ENCODE data around the genes RYR2 and KMO.

- PRO-cap, 7 experiments: peak in 2 of 7 experiments; most common plus-strand start chr1:235984292 (in 1); most common minus-strand start chr1:235983965 (in 1)
- RAMPAGE, long total RNA, 2 experiments: no peak in any of the 2 experiments
Measured at GRCh38 chr1:235983742-235984722, 80.9 kb downstream of the NID1 start.

DNA sequence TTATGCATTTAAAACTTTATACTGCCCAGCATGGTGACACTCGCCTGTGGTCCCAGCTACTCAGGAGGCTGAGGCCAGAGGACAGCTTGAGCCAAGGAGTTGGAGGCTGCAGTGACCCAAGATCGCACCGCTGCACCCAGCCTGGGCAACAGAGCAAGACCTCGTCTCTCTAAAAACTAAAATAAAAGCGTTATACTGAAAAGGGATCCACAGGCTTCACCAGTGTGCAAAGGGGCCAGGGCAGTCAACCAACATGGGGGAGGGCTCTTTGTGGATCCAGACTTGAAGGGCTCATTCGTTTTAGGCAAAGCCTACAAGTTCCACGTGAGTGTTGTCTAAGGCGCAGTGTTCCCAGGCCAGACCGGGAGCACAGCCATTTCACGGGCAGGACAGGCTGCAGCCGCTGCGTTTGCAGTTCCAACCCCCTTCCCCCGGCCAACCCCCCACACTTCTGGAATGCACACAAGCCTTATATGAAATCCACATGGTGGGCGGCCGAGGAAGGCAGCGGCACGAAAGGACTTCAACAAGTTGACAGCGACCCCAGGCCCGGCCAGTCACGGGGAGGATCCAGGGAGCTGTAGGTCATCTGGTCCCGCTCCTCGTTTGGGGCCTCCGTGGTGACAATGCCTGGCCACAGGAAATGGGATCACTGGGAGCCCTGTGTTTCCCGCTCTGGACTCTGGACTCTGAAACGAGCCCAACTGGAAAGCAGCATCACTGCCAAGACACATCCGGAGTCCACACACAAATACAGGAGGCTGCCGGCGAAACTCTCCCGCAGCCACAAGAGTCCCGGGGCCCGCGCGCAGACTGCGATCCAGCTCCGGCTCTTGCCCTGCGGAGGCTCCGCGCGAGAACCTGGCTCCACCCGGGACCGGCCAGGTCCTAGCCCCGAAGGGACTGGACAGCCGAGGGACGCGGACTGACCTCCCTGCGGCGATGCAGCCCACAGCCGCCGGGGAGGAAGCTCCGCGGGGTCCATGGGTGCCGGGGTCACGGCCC is 970 bp downstream of the NID1 start:
- PRO-cap, 7 experiments: peak in 7 of 7 experiments; most common plus-strand start position 377 of the sequence (in 6); most common minus-strand start position 691 of the sequence (in 4)
- RAMPAGE, long total RNA, 2 experiments: start-site peak on the plus strand in 1 of 2 experiments, centred at position 730 of the sequence, 11 reads per replicate

- PRO-cap, 7 experiments: no peak in any of the 7 experiments
- RAMPAGE, long total RNA, 2 experiments: no peak in any of the 2 experiments
Measured at GRCh38 chr1:236159672-236160167, 17.4 kb downstream of the GPR137B start.

- PRO-cap, 7 experiments: no peak in any of the 7 experiments
- RAMPAGE, long total RNA, 2 experiments: no peak in any of the 2 experiments
Measured at GRCh38 chr1:236163239-236163924, 21.0 kb downstream of the GPR137B start.

GRCh38 chr1:236284180-236284837 is 2.6 kb upstream of the ERO1B start:
- PRO-cap, 7 experiments: no peak in any of the 7 experiments
- RAMPAGE, long total RNA, 2 experiments: no peak in any of the 2 experiments

DNA sequence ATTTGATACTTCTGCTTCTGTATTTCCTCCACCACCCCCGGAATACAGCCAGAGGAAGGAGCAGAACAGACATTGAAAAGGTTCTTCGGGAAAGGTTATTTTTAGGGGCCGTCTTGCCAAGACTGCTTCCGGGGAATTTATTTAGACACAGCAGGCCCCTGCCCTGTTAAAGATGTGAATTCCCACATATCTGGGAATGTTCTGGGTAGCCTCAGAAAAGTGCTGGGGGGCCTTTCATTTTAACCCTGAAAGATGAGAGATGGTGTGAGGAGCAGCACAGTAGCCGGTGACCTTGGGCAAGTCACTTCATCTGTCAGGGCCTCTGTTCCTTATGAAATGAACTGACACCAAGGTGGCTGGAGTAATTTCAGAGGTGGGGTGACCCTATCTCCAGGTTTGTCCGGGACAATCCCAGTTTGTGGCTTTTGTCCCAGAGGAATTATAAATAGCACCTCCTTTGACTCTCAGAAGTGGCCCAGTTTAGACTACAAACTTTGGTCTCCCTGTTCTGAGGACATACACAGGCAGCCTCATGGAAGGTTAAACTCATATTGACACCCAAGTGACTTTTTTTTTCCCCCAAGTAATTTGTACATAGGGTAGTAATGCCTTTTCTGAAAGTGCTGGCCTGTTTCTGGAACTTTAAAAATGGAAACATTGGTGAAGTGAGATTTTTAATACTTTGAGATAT is 14.5 kb downstream of the ACTN2 start:
- PRO-cap, 7 experiments: no peak in any of the 7 experiments
- RAMPAGE, long total RNA, 2 experiments: no peak in any of the 2 experiments

DNA sequence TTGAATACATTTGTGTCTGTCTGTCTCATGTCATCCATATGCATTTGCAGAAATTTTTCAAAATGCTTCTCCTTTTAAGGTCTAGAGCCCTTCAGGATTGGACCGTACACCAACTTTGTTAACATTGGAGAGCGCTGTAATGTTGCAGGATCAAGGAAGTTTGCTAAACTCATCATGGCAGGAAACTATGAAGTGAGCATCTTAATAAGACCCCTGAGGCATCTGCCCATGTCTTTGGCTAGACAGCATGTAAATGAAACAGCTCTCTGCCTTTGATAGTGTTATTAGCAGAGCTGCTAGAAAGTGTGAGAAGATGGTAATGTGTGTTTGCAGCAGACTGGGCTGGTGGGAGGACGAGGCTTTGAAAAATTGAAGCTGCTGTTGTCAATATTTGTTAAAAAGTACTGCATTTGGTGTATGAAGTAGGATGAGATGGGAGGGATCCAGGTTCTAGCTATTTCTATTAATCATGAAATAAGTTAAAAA is 36.8 kb downstream of the MTR start:
- PRO-cap, 7 experiments: no peak in any of the 7 experiments
- RAMPAGE, long total RNA, 2 experiments: no peak in any of the 2 experiments

DNA sequence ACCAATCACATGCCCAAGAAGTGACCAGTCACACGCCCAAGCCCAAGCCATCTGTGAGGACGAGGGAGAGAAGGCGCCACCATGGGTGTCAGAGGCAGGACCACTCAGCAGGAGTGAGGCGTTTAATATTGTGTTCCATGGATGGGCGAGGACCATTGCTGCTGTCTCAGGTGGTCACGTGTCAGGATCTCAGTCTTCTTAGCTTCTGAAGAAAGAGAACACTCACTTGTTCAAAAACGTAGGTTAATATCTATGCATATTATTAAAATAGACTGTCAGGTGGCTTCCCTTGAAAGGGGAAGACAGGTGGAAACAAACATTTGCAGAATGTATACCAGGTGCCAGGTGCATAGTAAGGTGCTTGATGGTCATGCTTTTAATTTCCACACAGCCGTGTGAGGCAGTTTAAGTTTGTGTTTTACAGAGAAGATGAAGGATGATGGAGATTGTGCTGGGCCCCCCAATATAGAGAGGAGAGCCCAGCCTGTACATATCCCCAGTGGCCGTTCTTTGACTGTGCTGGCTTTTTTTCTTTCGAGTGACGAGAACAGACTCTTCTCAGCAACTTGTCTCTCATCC is 96.4 kb downstream of the MTR start:
- PRO-cap, 7 experiments: no peak in any of the 7 experiments
- RAMPAGE, long total RNA, 2 experiments: no peak in any of the 2 experiments

GRCh38 chr1:236897371-236898105 is 102.4 kb downstream of the MTR start:
- PRO-cap, 7 experiments: no peak in any of the 7 experiments
- RAMPAGE, long total RNA, 2 experiments: no peak in any of the 2 experiments

GRCh38 chr1:237007106-237007888 is 3.1 kb upstream of the MT1HL1 start:
- PRO-cap, 7 experiments: no peak in any of the 7 experiments
- RAMPAGE, long total RNA, 2 experiments: no peak in any of the 2 experiments

GRCh38 chr1:237041587-237042517 is at the start of gene RYR2:
Gene RYR2 (plus strand): TSS chr1:237042184.
- PRO-cap, 7 experiments: peak in 7 of 7 experiments; most common plus-strand start chr1:237042184 (in 7)
- RAMPAGE, long total RNA, 2 experiments: no peak in any of the 2 experiments

DNA sequence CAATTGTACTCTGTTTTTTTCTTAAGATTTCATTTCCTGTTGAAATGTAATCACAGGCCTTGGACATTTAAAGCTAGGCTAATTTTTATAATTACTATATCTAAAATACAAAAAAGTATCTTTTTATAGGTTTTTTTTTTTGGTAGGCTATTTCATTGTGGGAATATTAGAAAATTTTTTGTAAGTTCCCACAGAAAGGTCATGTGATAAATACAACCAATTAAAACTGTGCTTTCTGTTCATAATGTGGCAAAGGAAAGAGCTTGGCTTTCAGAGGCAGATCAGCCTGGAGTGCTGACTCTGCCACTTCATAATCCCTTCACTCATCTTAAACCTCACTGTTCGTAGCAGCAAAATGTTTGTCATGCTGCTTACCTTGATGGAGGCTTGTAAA is 176.9 kb downstream of the ZP4 start:
- PRO-cap, 7 experiments: peak in 1 of 7 experiments; most common plus-strand start position 279 of the sequence (in 1)
- RAMPAGE, long total RNA, 2 experiments: no peak in any of the 2 experiments

- PRO-cap, 7 experiments: no peak in any of the 7 experiments
- RAMPAGE, long total RNA, 2 experiments: no peak in any of the 2 experiments
Measured at GRCh38 chr1:237817164-237817711, 73.5 kb downstream of the ZP4 start.

- PRO-cap, 7 experiments: no peak in any of the 7 experiments
- RAMPAGE, long total RNA, 2 experiments: no peak in any of the 2 experiments
Measured at GRCh38 chr1:239718858-239719514, 332.6 kb downstream of the CHRM3 start.

- PRO-cap, 7 experiments: no peak in any of the 7 experiments
- RAMPAGE, long total RNA, 2 experiments: no peak in any of the 2 experiments
Measured at GRCh38 chr1:239997273-239997751, 94.4 kb upstream of the FMN2 start.

DNA sequence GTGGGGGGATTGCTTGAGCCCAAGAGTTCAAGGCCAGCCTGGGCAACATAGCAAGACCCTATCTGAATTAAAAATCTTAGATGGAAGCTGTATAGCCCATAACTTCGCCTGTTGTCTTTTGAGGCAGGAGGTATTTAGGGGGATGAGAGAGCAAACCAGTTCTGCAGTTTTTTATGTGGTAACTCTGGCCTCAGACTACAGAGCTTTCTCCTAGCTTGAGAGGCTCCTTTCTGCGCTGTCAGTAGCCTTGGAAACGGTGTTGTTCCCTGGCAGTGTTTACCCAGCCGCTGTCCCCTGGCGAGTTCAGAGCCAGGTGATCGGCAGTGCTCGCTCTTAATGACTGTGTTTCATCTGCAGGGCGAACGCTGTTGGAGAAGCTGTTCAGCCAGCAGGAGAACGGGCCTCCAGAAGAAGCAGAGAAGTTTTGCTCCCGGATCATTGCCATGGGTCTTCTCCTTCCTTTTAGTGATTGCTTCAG is 31.2 kb downstream of the FMN2 start:
- PRO-cap, 7 experiments: peak in 1 of 7 experiments; most common plus-strand start position 333 of the sequence (in 1)
- RAMPAGE, long total RNA, 2 experiments: start-site peak on the plus strand in 1 of 2 experiments, centred at position 309 of the sequence, 19 reads per replicate

GRCh38 chr1:240597139-240598012 is 14.6 kb downstream of the GREM2 start:
- PRO-cap, 7 experiments: peak in 1 of 7 experiments; most common plus-strand start chr1:240597244 (in 1)
- RAMPAGE, long total RNA, 2 experiments: no peak in any of the 2 experiments

GRCh38 chr1:240610623-240611094 is 1.3 kb downstream of the GREM2 start:
- PRO-cap, 7 experiments: no peak in any of the 7 experiments
- RAMPAGE, long total RNA, 2 experiments: no peak in any of the 2 experiments

- PRO-cap, 7 experiments: no peak in any of the 7 experiments
- RAMPAGE, long total RNA, 2 experiments: start-site peak on the plus strand in 1 of 2 experiments, at chr1:241532377-241532383 at its widest, 7 reads per replicate
Measured at GRCh38 chr1:241531684-241532685, at the start of gene KMO. Gene KMO (plus strand): TSS chr1:241532378.

- PRO-cap, 7 experiments: no peak in any of the 7 experiments
- RAMPAGE, long total RNA, 2 experiments: no peak in any of the 2 experiments
Measured at GRCh38 chr1:241551570-241552720, 19.8 kb downstream of the KMO start.

Data from ovary (tissue), 7 donors.